Jurkat, Clone E6-1 (cell line): Measurements from ENCODE around the genes DRC1, OST4, EMILIN1 and PRR30.

DNA sequence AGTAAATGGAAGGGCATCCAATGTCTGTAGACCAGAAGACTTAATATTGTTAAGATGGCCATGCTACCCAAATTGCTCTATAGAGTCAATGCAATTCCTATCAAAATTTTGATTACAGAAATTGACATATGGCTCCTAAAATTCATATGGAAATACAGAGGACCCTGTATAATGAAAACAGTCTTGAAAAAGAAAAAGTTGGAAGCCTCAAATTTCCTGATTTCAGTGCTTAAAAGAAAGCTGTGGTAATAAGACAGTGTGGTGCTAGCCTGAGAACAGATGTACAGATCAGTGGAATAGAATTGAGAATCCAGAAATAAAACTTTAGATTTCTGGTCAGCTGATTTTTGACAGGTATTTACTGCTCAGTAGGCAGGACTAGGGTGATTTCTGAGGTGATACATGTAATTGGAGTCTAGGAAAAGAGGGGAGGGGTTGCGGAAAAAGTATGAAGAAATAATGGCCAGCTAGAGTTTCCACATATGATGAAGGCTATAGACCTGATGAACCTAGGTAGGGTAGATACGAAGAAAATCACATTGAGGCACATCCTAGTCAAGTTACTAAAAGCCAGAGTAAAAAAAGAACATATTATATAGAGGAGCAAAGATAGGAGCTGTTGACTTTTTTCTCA, 44.4 kb downstream of the RAB10 start:
- RRBS = no CpG with 5 or more reads among the region's 2 CpGs

GRCh38 chr2:26127020-26127272, 45.9 kb upstream of the GAREM2 start:
- RRBS = no CpG with 5 or more reads among the region's 2 CpGs

DNA sequence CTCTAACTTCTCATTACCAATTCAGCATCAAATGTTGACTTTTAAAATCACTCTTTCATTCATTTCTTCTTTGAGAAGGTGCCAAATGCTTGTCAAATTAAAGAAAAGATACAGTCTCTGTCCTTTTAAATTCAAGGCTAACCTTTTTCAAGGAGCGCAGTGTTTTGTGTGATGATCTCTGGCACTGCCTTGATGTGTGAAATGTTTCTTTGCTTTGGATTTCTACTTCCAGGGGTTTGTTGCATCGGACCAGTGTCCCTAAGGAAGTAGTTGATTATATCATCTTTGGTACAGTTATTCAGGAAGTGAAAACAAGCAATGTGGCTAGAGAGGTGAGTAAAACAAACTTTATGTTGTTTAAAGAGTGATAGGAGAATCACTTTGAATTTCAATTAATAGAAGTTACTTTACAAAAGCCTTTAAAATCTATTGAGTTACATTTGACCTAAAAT, 28.7 kb downstream of the HADHB start:
- RRBS = no CpG with 5 or more reads among the region's 2 CpGs

DNA sequence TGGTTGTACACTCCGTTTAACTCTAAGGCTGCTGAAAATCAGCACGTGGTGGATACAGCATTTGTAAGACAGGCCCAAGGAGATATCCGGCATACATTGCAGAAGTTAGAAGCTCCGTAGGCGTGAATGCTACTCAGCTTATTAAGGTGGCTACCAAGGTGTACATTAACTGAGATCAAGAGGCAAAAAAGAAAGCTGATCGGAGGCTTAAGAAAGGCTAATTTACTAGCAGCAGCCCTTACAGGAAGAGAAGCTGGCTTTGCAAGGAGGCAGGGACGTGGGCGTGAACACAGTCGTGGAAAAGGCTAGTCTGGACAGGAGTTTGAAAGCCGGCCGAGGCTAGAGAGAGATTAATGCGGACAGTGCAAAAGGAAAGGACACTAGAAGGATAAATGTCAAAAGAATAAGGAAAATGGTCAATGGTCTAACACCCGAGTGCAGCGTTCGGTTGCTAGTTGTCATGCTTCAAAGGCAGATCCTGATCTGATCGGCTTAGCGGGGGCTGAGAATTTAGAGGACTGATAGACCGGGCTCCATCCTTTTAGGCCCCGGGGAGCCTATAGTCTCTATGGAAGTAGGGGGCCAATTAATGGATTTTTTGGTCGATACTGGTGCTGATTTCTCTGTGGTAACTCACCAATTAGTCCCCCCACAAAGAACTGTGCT, 45.6 kb upstream of the SELENOI start:
- RRBS = no CpG with 5 or more reads among the region's 20 CpGs

GRCh38 chr2:26401485-26402508, at the start of gene DRC1:
TSS of gene DRC1 (plus strand) at chr2:26401920.
- RRBS = 88% methylated on average over 11 of the region's 68 CpGs

DNA sequence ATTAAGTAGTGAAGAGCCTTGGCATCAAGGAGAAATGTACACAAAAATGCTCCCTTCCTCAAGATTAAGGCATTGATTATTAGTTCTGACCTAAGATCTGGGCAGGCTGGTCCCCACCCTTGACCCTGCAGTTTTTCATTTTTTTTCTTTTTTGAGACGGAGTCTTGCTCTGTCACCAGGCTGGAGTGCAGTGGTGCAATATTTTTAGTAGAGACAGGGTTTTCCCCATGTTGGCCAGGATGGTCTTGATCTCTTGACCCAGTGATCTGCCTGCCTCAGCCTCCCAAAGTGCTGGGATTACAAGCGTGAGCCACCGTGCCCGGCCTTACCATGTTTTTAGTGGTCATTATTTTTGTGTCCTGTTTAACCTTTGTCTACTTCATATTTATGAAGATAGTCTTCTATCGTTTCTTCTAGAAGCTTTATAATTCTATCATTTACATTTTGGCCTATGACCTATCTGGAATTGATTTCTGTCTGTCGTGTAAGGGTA, 14.4 kb downstream of the DRC1 start:
- RRBS = no CpG with 5 or more reads among the region's 6 CpGs

DNA sequence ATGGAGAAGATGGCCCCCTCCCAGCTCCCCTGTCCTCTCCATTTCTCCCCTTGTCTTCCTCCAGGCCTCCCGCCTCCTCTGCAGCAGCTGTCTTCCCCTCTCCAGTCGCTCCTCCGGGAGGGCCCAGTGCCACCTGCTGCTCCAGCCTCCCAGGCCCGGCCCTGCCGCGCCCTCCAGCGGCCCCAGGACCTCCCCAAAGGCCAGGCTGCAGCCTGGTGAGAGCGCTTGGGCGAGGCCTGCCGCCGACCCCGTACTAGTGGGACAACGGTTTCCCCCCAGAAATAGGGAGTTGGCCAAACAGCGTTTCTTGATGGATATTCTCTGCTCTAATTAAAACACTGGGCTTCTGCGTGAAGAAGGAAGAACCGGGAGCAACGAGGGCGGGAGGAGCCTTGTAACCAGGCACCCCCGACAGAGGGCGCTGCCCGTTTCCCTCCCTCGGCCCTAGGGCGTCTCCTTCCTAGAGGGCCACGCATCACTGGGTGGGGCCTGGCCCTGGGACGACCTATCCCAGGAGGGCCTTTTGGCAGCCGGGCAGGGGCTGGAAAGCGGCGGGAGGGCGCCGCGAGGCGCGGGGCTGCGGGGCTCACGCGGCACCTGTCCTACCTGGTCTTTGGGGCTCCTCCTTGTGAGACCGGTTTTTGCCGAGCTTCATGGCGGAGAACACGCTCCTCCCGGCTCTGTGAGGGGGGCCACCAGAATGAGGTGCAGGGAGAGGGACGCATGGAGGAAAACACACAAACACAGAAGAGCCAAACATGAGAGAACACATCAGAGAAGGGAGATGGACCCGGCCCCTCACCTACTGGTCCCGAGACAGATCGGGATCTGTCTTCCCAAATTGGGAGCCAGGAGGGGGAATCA, 55.2 kb downstream of the OTOF start:
- RRBS = 19% methylated on average over 6 of the region's 45 CpGs

GRCh38 chr2:26720220-26720981, 27.9 kb downstream of the KCNK3 start:
- RRBS = no CpG with 5 or more reads among the region's 10 CpGs

DNA sequence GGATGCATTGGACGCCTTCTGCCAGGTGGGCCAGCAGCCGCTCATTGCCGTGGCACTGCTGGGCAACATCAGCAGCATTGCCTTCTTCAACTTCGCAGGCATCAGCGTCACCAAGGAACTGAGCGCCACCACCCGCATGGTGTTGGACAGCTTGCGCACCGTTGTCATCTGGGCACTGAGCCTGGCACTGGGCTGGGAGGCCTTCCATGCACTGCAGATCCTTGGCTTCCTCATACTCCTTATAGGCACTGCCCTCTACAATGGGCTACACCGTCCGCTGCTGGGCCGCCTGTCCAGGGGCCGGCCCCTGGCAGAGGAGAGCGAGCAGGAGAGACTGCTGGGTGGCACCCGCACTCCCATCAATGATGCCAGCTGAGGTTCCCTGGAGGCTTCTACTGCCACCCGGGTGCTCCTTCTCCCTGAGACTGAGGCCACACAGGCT, 7.7 kb upstream of the CENPA start:
- RRBS = no CpG with 5 or more reads among the region's 16 CpGs

DNA sequence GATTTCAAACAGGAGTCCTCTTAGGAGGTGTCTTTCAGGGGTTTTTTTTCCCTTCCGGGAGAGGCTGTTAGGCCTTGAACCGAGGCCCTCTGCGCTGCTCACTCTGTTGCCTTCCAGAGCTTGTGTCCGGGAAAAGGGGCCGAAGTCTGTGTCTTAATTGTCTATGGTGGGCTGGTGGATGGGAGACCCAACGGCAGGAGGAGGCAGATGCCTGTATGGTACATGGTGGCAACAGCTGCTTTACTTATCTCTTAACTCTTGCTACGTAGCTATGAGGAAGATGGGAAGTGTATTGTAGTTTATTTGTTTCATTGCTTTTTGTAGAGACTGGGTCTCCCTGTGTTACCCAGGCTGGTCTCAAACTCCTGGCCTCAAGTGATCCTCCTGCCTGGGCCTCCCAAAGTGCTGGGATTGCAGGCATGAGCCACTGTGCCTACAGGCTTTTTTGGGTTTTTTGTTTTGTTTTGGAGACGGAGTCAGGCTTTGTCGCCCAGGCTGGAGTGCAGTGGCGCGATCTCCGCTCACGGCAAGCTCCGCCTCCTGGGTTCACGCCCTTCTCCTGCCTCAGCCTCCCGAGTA, 1.0 kb downstream of the CENPA start:
- RRBS = 3% methylated on average over 3 of the region's 16 CpGs

DNA sequence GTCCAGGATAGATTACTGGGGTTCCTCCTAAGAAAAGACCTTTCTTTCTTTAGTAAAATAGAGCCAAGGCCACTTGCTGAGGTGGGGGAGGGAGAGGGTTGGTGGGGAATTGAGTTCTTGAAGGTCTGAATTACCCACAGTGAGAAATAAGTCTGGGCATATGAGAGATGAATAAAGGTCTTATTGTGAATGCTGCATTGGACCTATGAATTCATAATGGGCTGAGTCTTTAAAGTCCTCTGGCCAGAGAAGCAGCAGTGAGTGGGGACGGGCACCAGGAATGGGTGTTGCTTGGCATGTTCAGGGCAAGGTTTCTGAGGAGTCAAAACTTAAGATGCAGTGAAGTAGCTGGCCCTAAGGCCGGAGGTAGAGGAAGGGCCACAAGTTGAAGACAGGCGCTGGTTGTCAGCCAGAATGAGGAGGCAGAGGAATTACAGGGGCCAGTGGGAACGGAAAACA, 10.6 kb downstream of the MAPRE3 start:
- RRBS = no CpG with 5 or more reads among the region's 4 CpGs

DNA sequence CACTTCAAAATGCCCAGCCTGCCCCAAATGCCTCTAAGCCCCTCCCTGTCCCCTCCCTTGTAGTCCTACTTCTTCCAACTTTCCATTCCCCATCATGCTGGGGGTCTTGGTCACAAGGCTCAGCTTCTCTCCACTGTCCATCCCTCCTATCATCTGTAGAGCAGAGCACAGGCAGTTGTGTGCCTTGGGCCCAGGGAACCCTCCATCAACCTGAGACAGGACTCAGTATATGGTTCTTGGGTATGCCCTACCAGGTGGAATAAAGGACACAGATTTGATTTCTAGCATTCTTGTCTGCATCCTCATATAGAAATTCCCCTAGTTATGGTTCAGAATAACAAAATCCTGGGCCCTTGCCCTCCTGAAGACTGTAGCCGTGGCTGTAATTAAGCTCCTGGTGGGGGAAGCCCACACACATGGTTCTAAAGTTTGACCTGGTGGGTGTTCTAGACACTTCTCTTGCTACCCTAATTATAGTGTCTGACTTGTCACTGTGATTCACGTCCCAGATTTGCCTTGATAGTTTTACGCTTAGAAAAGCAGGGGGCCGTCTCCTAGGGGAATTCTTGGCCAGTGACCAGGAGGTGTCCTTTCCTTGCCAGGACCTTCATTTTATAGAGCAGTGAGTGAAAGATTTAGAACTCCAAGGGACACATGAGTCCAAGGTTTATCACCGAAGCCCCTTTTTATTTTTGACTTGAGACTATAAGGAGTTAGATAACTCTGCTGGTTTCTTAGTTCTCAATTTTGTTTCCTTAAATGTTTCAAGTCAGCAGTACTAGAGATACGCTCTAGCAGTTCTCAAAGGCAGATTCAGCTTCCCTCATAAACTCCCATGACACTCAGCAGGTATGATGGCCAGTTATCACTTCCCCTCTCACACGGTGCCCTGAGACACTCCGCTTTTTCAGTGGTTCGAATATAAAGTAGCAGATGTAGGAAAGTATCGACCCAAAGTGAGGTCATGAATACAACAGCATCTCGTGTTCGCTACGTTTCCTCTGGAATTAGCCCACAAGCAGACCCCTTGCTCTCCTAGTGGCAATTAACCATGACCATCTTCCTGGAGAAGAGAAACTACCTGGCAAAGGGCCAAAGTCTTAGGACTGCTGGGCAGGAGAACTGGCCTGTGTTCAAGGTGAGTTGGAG, 9.0 kb downstream of the TMEM214 start:
- RRBS = no CpG with 5 or more reads among the region's 13 CpGs

DNA sequence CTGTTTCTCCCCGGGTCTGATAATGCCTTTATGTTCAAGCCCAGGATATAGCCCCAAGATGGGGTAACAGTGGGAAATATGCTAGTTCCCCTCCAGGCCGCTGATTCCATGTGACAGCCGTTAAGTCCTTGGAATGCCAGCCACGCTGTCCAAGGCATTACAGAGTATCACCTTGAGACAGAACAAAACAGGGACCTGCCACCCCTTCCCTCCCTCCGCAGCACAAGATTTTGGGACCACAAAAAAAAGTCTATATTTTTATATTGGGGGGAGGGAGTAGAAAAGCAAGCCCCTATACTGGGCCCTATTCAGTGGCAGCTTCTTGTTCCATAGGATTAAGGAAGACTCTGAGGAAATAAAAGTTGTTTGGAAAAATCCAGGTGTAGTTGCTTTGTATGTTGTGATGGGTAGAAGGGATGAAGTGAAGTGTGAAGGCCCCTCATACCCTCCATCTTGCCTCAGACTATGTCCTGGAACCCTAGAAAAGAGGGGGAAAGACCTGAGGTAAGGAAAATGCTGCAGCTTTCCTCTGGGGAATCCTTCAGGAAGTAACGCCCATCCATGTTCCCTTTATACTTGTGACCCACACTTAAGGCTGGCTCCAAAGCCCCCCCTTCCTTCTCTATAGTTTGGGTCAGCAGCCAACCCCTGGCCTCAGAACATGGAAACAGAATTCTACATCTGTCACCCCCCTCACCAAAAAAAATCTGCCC, 1.1 kb downstream of the OST4 start:
- RRBS = no CpG with 5 or more reads among the region's 6 CpGs

- RRBS = 1% methylated on average over 22 of the region's 59 CpGs
Observed at GRCh38 chr2:27071547-27071968, at the start of gene OST4. TSS of gene OST4 (minus strand) at chr2:27071654.

- RRBS = 89% methylated on average over 3 of the region's 44 CpGs
Observed at GRCh38 chr2:27078088-27079223, at the start of gene EMILIN1. TSS of gene EMILIN1 (plus strand) at chr2:27078615.

- RRBS = no CpG with 5 or more reads among the region's 10 CpGs
Observed at GRCh38 chr2:27092662-27093411, 6.3 kb downstream of the KHK start.

GRCh38 chr2:27110920-27111554, 7.9 kb downstream of the CGREF1 start:
- RRBS = no CpG with 5 or more reads among the region's 18 CpGs

GRCh38 chr2:27139273-27139804, at the start of gene PRR30:
TSS of gene PRR30 (minus strand) at chr2:27139410.
- RRBS = no CpG with 5 or more reads among the region's 4 CpGs

DNA sequence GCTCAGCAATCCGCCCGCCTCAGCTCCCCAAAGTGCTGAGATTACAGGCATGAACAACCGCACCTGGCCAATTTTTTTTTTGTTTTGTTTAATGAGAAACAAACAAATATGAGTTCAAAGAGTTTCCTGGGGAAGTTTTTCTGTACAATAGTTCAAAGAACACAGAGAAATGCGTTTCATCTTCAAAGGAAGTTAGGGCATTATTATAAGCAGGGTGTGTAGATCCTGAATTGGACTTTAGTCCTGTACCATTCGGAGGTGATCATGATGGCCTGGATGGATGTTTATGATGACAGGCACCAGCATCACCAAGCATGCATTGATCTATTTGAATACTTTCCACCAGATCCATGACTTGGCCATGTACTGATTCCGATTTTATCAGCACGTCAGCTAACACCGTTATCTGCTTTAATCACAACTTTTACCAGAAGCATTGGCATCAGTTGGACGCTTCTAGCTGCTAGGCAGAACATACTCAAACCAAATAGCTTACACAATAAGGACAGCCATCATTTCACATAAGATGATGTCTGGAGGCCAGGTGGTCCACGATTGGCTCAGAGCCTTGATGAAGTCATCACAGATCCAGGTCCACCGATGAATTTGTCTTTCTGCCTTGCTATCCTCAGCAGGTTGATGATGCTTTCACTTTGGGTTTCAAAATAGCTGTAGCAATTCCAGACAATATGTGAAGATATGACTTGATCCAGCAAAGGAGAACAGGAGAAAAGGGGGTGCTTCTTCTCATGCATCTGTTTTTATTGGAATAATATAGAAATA, 29.1 kb downstream of the TCF23 start:
- RRBS = no CpG with 5 or more reads among the region's 11 CpGs

DNA sequence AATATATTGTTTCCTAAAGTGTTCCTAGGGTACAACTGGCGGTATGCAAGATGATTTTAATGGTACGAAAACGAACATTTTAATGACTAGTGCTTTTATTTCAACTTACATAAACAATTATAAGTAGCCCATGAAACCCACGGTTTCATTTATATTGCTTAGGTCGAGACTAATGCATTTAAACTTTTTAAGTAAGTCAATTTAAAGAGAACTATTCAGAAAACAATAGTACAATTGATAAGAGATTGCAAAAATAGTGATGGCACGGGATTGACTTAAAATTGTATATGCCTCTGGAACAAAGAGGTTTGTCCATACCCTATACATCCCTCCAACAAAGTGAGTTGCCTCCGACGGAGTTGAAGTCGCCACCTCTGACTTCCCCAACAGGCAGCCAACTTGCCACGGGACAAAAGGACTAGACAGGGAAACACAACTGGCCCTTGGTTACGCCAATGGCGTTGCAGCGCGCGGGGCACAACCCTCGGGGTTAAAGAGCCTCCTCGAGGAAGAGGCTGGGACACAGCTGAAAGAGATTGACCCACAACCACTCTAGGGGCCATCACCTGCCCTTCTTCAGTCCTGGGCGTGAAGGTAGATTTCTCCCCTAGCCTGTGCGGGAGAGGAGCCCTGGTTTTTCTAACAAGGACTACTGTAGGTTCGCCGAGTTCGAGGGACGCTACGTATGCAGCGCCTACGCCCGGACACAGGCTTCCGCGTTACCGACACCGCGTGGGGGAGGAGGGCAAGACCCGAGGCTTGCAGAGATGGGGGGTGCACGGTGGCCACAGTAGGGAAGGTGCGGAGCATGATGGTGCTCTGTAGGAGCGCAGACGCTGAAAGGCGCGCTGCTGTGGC, 566 bp downstream of the GTF3C2 start:
- RRBS = no CpG with 5 or more reads among the region's 39 CpGs